Metastatic Pancreatic Carcinoma in the Ovary (tissue), 1 donor: Measurements from ENCODE around the genes NAA60 and ADCY9.

- PRO-cap: no peak
Measured at GRCh38 chr16:3308446-3309200, 3.3 kb downstream of the ZNF75A start.

DNA sequence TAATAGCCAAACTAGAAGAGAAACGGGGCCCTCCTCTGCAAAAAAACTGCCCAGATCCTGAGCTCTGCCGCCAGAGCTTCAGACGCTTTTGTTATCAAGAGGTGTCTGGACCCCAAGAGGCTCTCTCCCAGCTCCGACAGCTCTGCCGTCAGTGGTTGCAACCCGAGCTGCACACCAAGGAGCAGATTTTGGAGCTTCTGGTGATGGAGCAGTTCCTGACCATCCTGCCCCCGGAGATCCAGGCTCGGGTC is 982 bp downstream of the ZNF174 start:
- PRO-cap: unidirectional peak, minus-strand start at position 140 of the sequence

DNA sequence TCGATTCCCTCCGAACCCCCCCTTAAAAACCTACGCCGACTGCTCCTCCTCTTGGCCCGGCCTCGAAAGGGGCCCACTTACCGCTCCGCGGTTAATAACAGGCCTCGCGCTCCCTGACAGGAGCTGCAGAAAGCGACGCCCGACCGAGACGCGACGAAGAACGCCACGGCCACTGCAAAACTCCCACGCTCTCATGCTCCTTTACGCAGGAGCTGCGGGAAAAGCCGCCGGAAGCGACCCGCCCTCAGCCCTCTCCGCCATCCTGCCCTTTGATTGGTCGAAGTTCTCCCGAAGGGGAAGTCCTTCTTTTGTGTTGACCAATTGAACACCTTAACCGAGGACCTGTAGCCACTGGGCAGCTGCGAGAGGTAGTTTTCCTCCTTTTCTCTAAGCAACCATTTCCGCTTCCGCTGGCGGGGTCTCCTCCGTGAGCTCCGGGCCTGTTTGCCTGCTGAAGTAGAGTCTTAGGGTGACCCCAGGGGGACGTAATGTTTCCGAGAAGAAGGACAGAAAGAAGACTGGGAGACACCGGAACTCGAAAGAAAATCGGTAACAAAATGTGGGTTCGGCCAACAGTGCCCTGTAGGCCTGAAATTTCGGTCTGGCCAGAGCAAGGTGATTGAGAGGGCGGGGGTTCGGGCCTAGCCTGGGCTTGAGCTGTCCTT is at the start of gene NAA60:
NAA60 (plus strand) TSS at position 402 of the 665 bp plus-strand sequence.
- PRO-cap: bidirectional peak, plus-strand start at position 404 of the sequence, minus-strand start at position 193 of the sequence

GRCh38 chr16:3499820-3500373 is 907 bp upstream of the CLUAP1 start:
- PRO-cap: no peak

DNA sequence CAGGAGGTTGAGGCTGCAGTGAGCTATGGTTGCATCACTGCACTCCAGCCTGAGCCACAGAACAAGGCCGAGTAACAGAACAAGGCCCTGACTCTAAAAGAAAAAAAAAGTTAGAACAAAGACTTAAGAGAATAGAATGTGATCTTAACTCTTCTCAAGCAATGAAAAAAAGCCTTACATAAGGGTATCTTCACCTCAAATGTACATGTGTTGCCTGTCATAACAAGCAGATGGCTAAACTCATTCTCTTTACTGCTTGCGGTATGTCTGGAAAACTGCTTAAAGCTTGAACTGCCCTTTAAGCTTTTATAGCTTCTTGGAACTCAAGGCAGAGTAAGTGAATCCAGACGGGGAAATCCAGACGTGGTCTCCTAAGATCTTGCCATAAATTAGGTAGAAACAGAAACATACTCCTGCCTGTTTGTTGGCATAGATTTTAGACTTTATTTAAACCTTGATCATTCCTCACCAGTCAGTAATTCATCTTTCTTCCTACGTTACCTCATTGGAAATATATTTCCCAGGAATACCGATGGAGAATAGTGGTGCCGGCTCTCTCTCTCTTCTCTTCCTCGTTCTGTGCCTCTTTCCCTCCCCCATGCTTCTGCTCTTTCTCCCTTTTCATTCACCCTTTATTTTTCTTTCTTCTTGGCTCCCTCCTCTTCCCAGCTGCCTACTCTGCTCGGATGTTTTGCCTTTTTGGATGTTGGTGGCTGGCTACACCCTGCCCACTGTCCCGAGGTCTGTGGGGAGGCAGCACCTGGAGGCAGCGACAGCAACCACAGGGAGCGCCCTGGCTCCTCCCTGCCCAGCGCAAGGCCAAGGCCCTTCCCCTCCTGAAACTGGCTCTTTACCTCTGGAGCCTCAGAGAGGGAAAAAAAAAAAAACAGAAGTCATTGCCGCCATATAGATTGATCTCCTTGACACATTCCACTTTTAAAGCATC is 19.8 kb downstream of the CLUAP1 start:
- PRO-cap: no peak

GRCh38 chr16:3536338-3536741 is 35.5 kb downstream of the CLUAP1 start:
- PRO-cap: no peak

DNA sequence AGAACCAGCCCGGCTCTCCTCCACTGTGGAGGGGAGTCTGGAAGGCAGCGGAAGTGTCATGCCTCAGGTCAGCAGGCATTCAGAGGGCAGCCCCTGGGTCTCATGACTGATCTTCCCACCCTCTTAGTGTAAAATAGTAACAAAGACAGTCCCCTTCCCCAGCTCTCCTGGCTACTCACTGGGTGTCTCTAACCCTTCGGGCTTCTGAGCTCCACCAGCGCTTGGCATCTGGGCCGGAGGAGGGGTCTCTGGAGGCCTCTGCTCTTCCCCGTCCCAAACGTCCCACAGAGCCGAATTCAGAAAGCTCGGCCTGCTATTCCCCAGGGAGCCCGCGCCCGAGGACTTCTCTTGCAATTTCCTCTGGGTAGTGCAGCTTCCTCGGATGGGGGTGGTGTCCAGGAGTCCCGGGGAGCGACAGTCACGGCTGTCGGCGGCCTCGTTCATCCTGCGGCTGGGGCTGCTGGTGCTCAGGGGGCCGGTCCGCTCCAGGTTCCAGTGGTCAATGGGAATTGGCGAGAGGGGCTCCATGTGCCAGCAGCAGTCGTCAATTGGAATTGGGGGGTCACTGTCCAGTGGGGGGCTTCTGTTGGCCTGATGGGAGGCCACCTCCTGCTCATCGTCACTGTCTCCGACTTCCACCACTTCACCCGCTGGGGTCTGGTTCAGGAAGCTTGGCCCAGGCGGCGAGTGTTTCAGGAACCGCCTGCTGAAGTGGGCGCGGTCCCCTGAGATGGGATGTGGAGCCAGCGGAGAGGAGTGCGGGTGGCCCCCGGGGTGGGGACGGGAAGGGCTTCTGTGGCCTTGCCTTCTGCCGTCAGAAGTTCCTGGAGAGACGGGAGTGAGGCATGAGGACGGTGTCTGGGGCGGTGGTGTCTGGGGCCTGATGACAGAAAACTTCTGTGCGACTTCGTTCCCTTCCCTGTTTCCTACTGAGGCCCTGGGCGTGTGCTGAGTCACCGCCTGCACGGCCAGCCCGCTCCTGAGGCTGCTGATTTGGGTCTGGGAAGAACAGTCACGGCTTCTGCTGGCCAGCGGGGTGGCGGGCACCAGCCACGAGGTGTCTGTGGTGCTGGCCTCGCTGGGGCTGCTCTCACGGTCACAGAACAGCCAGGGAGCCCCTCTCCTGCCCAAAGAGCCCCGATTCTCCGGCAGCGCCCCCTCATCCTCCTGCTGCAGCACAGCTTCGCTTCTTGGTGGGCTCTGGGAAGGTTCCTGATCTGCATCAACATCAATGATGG is 12.0 kb upstream of the NLRC3 start:
- PRO-cap: no peak

GRCh38 chr16:3734814-3735387 is 17.6 kb upstream of the TRAP1 start:
- PRO-cap: no peak

DNA sequence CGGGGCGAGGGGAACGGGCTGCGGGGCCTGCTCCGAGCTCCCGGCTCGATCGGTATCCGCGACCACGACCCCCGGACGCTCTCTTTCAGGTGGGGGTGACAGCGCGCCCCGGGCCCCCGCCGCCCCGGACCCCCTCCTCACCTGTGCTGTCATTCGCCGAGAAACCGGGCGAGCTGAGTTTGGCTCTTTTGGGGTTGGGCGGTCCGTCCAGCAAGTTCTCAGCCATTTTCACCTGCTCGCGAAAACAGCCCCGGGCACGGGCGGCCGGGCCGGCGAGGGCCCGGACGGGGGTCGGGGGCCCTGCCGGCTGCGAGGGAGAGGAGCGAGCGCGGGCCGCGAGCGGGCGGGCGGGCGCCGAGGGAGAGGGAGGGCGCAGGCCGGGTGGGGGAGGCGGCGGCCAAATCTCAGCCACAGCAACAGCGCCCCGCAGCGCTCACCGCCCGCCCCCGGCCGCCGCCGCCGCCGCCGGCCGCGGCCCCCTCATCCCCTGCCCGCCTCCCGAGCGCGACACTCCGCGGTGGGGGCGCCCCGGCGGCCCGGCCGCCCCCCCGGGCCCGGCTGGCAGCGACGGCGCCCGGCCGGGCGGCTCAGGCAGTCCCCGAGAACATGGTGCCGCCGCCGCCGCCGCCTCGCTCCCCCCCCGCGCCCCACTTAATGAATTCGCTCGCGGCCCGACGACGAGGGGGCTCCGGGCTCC is 674 bp downstream of the CREBBP start:
- PRO-cap: unidirectional peak, plus-strand start at position 400 of the sequence; unidirectional peak, plus-strand start at position 594 of the sequence

DNA sequence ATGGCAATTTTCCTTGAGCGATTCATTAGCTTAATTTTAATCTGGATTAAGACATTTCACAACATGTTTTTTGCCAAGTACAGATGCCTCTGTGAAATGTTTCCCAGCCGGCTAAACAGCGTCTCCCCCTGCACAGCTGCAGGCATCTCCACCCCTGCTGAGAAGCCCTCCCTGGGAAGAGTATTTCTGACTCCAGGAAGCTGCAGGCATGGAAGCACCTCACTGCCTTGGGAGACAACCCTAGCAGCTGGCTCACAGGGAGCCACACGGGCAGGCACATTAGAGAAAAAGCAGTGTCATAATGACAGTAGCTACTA is 117.3 kb downstream of the ADCY9 start:
- PRO-cap: no peak

DNA sequence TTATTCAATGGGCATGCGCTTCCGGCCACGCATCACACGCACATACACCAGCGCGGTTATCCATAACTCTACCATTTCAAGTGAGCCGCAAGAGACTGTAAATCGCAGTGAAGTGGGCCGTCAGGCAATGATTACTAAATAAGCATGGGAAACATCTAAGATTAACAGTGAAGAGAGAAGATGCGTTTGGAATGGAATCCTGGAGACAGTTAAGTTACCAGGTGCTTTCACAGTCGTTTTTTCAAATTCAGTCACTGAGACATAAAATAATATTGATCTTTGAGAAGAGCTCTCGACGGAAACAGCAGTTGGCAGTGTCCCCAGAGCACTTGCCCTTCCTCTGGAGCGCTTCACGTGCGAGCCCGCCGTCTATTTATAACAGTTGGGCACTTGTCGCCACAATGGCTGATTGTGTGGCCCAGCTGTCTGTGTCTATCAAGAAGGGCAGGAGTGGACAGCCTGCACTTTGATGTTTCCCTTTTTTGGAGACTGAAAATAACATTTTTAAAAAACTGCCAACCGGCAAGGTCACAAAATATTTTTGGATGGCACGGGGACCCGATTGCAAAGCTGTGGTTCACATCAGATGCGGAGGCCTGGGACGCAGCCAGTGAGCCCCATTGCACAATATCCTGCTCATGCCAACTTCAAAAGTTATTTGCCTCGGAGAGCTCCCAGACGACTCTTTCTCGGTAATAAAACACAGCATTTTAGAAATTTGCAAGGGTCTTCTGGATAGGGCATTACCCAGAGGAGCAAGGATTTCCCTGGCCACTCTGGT is 62.9 kb downstream of the ADCY9 start:
- PRO-cap: no peak

GRCh38 chr16:4058187-4058936 is 57.9 kb downstream of the ADCY9 start:
- PRO-cap: no peak

DNA sequence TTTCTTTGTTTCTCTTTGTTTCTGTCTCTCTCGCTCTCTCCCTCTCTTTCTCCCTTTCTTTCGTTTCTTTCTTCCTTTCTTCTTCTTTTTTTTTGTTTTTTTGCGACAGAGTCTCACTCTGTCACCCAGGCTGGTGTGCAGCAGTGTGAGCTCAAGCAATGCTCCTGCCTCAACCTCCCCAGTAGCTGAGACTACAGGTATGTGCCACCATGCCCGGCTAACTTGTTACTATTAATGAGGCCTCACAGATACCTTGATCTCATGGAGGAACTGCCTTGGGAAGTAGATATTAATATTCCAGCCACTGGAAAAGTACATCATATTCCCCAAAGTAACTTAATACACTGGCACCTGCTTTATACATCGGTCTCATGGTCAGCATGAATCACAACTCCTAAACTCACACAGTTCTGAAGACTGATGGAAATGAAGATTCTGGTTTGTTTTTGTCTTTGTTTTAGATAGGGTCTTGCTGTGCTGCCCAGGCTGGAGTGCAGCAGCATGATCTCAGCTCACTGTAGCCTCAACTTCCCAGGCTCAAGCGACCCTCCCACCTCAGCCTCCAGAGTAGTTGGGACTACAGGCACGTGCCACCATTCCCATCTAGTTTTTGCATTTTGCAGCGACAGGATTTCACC is 28.3 kb downstream of the ADCY9 start:
- PRO-cap: no peak

GRCh38 chr16:4115172-4116051 is 830 bp downstream of the ADCY9 start:
- PRO-cap: no peak

DNA sequence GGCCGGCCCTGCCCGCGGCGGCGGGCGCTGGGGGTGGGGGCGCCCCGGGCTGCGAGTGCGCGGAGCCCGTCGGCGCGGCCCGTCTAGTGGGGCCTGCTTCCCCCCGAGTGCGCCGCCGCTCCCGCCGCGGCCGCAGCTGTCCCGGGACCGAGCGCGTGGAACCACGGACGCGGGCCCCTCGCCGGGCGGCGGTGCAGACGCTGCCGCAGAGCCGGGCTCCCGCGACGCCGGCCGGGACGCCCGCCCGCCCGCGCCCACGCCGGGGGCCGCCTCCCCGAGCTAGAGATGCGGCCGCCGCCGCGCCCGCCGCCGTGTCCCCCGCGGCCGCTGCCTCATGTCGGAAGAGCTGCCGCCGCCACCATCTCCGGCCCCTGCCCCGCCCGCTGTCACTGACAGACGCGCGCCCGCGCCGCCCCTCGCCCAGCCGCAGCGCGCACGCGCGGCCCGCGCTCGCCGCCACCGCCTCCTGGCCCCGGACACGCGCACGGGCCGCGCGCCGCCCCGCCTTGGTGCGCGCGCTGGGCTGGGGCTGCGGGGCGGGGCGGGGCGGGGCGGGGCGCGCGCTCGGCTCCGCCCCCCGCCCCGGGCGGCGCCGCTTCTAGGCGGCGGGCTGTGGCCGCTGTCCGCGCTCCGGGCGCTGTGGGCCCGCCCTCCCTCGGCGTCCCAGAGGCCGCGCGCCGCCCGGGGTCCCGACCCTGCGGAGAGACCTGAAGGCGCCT is at the start of gene ADCY9:
ADCY9 (minus strand) TSS at position 391 of the 719 bp plus-strand sequence.
- PRO-cap: bidirectional peak, plus-strand start at position 622 of the sequence, minus-strand start at position 391 of the sequence

GRCh38 chr16:4183269-4184403 is 58.2 kb downstream of the SRL start:
- PRO-cap: unidirectional peak, plus-strand start at chr16:4183369; unidirectional peak, plus-strand start at chr16:4183409; unidirectional peak, minus-strand start at chr16:4183699; bidirectional peak, plus-strand start at chr16:4184075, minus-strand start at chr16:4183950

DNA sequence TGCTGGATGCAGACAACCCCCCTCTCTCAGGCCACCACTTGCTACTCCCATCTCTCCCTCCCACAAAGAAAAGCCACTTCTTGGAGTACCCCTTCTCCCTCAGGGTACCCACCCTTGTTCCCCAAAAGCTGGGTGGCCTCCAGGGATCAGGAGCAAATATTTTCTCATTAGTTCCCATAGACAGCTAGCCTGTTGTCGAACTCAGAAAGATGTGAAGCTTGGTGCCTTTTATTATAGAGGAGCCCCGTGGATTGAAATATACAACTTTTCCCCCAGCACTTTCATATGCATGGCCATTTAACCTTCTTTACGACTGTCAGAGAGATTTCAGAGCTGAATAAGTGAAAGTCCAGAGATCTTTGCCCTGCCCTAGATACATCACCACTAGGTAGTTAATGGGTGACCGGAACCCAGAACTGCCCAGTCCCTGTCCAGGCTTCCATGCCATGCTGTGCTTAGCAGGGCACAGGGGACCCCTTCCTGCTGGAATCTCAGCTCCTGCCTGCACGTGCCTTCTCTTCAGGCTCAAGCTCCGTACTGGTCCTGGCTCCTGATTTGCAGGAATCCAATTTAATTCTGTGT is 32.3 kb downstream of the SRL start:
- PRO-cap: no peak

GRCh38 chr16:4314436-4315193 is 1.3 kb upstream of the GLIS2 start:
- PRO-cap: no peak

DNA sequence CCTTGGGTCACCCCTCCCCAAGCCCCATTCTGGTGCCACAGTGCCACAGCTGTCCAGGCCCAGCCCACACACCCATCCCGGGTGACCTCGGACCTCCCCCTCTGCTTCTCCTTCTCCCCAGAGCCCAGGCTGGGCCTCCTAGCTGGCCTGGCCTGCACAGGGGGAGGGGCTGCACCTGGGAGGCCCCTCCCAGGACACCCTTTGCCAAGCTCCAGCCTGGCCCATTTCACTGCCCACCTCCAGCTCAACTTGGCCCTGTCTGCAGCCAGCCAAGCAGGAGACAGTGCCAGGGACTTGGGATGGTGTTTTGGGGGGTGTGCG is 1.6 kb downstream of the GLIS2 start:
- PRO-cap: unidirectional peak, minus-strand start at position 111 of the sequence

DNA sequence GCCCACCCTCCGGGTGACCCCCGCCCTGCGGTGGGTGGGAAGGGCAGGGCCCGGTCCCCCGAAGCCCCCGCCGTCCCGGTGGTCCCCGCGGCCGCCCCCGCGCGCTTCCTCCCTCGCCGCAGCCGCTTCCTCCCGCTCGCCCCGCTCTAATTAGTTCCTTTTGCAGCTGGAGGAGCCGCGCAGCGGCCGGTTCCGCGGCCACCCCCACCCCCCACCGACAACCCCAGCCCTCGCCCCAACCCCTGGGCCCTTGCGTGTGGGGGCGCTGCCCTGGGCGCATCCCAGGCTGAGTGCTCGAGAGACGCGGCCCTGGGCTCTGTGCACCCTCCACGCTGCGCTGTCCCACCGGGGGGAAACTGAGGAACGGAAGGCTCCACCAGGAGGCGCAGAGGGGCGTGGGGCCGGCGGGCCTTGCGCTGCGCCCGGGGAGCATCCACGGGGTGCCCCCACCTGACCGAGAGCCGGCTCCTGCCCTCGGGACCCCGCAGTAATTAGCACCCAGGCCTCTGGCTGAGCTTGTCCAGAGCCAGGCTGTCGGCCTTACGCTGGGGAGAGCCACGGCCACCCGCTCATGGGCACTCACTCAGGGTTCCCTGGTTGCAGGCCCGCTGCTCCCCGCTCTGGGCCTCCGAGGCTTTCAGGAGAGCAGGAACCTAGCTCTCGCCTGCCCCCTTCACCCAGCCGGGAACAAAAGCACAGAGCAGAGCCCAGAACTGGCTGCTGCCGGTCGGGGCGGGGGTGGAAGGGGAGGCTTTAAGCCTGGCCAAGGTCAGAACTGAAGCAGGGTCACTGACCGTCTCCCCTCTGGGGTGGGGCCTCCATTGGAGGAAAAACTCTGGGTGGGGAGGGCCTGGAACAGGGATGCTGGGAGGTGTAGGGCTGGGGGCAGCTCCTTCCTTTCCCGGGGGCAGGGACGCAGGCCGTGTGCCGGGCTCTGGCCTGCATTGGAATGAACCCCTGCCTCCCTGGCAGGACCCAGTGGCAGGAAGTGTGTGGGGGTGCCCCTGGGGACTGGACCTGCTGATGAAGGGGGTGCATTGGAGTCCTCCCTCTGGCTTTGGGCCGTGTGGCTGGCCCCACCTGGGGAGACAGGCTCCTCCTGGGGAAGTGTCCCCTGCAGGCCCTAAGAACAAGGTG is 12.2 kb downstream of the GLIS2 start:
- PRO-cap: no peak